ENCODE results near the genes ING4 and GNB3.

DNA sequence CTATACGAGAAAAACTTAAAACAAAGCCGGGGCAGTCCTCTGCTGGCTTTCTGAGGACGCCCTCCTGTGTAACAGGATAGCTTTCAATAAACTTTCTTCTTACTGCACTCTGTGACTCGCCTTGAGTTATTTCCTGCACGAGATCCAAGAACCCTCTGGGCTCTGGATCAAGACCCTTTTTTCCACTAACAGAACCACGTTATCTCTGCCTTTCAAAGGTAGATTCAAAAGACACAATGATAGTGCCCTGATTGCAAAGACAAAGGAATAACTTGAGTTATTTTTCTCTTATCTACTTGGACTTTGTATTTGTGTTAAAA, 12.6 kb upstream of the PLEKHG6 start:
- PRO-cap, 3 experiments: no peak in any of the 3 experiments
- RAMPAGE, long total RNA: no peak

DNA sequence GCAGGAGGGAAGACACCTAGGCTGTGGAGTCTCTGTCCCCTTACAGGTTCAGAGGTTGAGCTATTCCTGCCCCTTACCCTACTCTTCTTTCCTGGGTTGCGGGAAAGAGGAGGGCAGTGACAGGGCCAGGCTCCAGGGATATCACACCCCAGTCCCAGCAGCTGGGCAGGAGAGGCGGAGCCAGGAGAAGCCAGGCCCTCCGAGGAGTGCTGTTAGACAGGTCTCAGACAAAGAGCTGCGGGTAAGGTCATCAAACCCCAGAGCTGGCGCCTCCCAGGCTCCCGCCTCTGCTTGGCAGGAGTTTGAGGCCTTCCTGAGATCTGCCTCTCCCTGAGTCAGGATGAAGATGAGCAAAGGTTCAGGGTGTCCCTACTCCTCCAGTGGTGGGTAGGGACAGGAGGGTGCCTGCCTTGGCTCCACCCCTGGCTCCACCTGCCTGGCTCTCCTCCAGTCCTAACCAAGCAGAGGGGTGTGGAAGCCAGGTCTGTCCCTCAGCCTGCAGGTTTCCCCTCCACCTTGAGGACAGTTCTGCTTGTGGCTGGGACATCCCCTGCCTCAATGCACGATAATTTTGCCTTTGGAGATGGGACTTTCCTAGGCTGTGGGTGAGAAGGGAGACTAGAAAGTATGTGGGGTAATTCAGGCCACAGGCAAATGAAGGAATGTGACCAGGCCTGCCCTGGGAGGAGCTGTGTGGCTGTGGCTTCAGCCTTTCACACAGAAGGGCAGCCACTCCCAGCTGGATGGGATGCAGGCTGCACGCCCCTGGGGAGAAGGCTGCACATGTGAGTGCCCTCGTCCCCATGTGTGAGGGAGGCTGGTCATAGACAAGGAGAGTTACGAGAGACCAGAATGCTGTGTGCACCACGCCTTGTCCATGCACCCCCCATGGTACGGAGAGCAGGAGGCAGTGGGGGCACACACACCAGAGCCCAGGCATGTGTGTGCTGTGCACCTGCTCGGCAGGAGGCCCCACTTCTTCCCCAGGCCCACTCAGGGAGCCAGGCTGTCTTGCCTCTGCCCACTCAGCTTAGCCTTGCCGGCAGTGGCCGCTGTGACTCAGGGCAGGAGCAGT, 2.3 kb downstream of the PLEKHG6 start:
- PRO-cap, 3 experiments: no peak in any of the 3 experiments
- RAMPAGE, long total RNA: no peak

DNA sequence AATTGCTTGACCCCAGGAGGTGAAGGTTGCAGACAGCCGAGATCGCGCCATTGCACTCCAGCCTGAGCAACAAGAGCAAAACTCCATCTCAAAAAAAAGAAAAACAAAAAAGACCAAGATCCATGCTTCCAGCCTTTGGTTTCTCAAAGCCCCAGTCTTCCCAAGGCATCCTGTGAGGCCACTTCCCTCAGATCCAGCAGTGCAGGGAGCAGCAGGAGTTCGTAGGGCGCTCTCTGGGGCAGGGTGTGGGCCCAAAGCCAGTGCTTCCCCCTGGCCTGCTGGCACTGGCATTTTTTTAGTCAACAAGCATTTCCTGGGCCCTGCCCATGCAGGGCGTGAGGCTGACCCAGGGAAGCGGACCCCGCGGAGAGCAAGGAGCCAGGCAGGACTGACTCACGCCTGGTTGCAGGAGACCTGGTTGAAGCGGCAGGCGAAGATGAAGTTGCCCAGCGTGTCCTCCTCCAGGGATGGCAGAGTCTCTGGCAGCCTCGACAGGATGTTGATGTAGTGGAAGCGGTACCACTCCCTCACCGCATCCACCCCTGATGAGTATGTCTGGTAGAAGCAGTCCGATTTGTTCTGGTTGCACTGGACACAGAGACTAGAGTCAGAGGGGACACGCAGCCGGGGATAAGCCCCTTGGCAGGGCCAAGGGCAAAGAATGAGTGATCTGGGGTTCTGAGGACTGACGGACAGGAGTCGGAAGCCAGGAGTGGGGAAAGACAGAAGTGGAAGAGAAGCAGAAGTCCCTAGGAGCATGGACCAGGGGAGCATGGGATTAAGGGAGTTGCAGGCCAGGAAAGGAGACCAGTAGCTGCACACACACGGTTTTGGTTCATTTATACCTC, 13.5 kb downstream of the SCNN1A start:
- PRO-cap, 3 experiments: no peak in any of the 3 experiments
- RAMPAGE, long total RNA: no peak

- PRO-cap, 3 experiments: no peak in any of the 3 experiments
- RAMPAGE, long total RNA: no peak
Observed at GRCh38 chr12:6492760-6493130, 317 bp downstream of the MRPL51 start.

GRCh38 chr12:6507301-6508362, 13.7 kb downstream of the NCAPD2 start:
- PRO-cap, 3 experiments: no peak in any of the 3 experiments
- RAMPAGE, long total RNA: no peak

- PRO-cap, 3 experiments: no peak in any of the 3 experiments
- RAMPAGE, long total RNA: no peak
Observed at GRCh38 chr12:6538471-6538850, 4.1 kb downstream of the GAPDH start.

DNA sequence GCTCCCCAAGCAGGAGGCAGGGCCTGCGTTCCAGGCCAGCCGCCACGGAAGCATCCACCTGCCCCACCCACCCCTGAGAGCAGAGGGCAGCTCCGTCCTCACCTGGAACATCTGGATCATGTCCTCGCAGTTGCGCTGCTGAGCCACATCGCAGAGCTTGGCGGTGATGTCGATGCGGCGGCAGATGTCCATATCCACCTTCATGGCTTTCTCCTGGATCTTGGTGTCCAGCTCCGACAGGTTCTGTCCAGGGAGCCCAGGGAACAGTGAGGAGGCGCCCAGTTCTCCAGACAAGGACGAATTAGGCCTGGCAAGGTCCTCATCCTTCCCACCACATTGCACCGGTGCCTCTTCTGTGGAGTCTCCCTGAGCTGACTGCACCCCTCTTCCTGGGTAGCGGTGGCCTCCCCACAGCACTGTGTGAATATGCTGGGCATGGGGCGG, 6.2 kb downstream of the IFFO1 start:
- PRO-cap, 3 experiments: no peak in any of the 3 experiments
- RAMPAGE, long total RNA: no peak

GRCh38 chr12:6569191-6569735, 1.2 kb upstream of the NOP2 start:
- PRO-cap, 3 experiments: no peak in any of the 3 experiments
- RAMPAGE, long total RNA: no peak

DNA sequence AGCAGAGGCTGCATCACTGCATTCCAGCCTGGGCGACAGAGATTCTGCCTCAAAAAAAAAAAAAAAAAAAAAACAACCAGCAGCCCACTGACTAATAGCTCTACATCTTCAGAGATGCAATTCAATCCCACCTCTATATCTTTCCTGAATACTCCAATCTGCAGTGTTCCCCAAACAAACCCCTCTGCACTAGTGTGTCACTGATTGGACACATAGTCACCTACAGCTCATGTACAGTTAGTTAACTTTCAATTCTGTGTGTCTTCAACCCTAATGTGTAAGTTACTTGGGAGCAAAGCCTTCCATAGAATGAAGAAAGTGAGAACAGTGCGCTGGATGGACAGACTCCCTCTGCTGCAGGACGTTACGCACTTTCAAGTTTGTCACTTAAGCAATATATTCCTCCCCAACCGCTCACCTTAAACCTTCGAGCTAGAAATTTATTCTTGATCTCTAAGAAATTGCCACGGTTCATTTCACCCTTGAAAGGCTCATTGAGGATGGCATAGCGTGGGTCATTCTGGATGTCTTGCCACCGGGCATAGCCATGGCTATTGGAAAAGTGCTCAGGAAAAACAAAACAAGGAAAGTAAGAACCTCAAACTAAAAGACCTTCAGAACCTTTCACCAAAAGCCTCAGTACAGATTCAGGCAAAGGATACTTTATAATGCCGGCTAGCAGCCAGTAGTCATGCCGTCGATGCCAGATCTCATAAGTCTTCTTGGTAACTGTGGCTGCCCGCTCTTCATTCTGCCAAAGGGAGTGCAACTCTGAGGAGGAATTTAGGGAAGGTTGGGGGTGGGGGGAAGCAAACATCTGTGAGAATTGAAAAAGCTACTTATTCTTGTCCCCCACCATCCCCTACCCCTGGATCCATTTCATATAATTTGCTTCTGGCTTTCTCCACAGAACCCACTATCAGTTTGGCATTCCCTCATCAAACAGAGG, 9.6 kb upstream of the NOP2 start:
- PRO-cap, 3 experiments: no peak in any of the 3 experiments
- RAMPAGE, long total RNA: no peak

- PRO-cap, 3 experiments: no peak in any of the 3 experiments
- RAMPAGE, long total RNA: no peak
Observed at GRCh38 chr12:6582457-6583618, 14.7 kb upstream of the NOP2 start.

DNA sequence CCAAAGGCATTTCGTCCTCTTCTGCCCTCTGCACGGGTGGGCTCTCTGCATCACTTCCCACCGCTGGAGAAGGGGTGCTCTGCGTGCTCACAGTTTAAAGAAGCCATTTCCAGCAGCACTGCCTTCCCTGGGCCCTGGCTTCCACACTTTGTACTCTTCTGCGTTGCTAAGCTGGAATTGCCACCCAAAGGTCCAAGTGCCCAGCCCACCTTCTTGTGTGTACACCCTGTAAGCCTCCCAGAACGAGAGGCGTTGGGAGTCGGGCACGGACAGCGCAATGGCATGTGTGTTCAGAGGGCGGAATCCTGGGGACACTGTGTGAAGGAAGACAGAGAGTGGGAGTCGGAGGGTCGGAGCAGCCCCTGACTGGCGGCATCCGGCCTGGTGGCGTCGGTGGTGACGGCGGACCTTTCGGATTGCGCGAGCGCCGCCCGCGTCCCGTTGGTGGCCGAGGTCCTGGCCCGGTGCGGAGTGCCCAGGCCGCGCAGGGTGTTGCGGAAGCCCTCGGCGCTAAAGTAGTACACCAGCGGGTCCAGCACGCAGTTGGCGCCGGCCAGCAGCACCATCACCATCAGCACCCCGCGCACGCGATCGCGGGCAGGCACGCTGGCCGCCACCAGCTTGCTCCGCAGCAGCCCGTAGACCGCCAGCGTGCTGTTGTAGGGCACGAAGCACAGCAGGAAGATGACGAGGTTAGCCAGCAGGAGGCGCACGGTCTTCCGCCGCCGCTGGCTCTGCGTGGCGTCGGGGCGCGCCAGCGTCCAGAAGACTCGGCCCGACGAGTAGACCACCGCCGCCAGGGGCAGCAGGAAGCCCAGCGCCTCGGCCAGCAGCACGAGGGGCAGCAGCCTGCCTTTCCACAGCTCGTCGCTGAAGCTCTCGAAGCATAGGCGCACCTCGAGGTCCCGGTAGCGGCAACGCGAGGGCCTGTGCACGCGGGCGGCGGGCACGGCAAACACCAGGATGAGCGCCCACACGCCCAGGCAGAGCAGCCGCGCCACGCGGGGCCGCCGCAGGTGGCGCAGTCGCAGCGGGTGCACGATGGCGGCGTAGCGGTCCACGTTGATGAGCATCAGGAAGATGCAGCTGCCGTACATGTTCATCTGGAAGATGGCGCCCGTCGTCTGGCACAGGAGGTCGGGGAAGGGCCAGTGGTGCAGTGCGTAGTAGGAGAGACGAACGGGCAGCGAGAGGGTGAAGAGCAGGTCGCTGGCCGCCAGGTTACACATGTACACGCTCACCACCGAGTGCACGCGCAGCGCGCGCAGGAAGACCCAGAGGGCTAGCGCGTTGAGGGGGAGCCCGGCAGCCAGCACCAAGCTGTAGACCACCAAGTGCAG, 13.1 kb upstream of the CHD4 start:
- PRO-cap, 3 experiments: no peak in any of the 3 experiments
- RAMPAGE, long total RNA: no peak

DNA sequence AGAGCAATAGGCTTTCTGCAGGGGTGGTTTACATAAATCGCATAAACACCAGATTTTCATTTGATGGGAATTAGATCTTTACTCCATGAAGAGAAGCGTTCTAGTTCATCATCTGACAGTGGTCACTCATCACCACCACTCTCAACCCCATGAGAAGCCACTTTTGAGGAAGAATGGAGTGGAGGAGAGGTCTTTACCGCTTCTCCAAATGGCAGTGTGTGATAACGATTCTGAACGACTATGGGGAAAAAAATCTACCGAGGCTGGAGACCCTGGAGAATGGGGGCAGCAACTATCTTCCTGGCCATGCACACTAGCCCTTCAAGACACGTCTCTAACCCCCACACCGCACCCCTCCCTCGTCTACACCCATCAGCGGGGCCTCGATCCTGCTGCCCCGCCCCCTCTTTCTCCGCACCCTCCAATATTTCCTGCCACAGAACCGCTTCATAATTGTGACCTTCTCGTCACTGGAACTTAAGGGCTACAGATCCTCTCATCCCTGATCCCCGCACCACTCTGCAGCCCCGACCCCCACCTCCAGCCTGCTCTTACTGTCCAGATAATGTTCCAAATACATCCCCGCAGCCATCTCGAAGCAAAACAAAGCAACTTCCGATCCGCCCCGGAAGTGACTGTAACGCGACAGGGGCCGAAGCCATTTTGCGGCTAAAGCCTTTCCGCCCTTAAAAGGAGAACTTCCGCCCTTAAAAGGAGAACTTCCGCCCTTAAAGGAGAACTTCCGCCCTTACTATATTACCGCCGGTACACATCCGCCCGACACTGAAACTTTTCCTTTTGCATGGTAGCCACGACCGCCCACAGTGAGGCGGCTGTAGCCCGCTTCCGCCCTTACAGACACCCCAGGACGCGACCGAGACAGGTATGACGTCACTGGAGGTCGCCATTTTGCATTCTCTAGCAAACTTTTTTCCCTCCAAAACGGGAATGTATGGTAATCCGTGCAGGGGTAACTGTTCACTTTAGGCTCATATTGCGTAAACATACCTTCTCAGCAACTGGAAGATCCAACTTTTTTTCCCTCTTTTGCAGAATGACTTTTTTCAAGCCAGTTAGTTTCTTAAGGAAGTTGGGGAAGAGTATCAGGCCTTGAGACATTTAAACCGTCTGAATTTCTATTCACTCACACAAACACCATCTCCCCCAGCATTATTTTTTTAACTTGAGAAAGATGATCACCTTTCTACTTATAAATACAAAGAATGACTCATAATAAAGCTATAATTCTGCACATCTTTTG, at the start of gene ING4:
Gene ING4 (minus strand): TSS at position 610 of the 1,261 bp plus-strand sequence.
- PRO-cap, 3 experiments: peak in 1 of 3 experiments; most common plus-strand start position 780 of the sequence (in 1); most common minus-strand start position 605 of the sequence (in 1)
- RAMPAGE, long total RNA: start-site peak on the minus strand centred at position 609 of the sequence, 18 bp wide, 244 and 69 reads in 2 replicates

DNA sequence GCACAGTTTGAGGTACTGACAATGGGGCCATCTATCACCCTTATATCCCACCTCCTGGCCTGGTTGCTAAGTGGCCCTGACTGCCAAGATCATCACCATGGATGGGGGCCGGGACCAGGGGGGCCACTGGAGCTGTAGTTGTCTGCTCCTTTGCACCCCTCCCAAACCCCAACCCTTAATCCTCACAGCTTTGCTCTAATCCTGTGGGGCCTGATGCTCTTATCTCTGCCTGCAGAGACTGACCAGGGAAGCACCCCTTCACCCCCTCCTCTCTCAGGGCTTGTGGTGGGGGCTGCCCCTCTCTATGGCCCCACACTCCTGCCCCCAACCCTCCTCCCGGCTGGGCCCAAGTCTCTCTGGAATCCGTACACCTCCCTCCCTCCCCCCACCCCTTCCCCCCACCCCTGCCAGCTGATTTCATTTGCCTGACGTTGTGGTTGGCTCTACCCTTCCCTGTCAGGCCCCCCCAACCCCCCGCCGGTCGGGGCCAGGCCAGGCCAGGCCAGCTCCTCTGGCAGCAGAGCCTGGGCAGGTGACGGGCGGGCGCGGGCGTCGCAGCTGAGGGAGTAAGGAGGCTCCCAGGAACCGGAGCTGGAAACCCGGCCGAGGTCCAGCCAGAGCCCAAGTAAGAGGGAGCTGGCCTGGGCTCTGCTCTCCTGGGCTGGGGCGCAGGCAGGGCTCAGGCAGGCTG, at the start of gene GNB3:
Gene GNB3 (plus strand): TSS at position 517 of the 691 bp plus-strand sequence.
- PRO-cap, 3 experiments: no peak in any of the 3 experiments
- RAMPAGE, long total RNA: no peak

DNA sequence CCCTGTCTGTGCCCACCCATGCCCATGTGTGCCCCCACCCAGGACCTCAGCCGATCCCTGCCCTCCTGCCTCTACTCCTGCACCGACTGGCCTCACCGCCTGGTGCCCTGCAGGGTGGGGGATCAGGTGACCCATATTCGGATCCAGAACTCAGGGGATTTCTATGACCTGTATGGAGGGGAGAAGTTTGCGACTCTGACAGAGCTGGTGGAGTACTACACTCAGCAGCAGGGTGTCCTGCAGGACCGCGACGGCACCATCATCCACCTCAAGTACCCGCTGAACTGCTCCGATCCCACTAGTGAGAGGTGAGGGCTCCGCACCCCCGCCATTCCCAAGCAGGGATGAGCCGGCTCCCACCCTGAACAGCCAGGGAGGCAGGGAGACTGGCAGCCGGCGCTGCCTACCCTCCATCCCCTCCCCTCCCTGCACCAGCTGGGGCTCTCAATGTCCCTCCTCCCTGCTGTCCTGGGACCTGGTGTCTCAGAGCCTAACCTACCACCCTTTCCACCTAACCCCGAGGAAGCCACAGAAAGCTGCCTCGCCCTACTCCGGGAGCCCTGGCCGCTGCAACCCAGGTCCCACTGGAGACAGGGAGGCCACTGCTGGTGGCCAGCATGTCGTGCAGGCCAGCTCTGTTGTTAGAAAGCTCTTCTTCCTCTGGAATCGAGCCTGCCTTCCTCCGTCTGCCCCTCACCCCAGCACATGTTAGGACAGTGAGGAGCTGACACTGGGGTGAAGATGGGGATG, 889 bp downstream of the PTPN6 start:
- PRO-cap, 3 experiments: no peak in any of the 3 experiments
- RAMPAGE, long total RNA: no peak

DNA sequence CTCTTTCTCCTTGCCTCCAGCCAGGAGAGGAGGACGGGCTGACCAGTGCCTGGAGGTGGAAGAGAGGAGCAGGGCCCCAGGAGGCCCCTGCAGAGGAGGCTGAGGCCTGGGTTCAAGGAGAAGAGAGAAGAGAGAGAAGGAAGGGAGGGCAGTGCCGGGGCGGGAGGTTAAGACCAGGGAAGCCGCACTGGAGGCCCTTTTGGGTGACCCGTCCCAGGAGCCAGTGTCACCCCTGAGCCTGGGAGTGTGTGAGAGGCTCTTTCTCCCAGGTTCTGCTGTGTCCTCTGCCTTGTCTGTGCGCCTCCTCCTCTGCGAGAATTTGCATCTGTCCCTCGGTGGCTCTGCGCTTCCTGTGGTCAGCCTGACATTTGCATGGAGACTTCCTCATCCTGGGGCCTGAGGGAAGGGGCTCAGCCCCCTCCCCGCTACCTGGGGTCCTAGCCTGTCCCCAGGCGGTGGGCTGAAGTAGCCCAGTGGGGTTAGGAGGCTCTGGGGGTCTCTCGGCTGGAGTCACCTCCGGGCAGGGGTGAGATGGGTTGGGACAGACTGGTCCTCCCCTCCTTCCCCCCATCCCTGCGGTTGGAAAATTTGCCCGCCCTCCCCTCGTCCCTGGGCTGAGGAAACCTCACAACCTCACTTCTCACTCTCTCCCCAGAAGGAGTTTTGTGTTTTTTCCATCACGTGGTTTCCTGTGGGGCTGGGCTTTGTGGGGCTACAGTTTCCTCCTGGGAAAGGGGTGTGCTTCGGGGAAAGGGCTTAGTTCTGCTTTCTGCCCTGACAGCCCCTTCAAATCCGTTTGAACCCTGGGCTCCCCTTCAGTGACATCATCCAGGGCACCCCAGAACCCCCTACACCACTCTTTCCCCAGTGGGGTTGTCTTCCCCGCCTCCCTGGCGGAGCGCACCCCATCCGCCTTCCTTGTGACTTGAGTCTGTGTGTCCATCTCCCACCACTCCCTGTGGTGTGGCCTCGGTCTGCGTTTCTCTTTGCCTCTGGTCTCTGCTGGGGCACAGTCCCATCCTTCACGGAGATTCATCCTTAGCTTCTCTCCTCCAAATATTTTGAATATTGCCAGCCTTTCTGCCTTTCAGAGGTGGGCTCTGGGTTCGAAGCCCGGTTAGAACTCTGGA, 2.5 kb downstream of the PTPN6 start:
- PRO-cap, 3 experiments: no peak in any of the 3 experiments
- RAMPAGE, long total RNA: no peak

DNA sequence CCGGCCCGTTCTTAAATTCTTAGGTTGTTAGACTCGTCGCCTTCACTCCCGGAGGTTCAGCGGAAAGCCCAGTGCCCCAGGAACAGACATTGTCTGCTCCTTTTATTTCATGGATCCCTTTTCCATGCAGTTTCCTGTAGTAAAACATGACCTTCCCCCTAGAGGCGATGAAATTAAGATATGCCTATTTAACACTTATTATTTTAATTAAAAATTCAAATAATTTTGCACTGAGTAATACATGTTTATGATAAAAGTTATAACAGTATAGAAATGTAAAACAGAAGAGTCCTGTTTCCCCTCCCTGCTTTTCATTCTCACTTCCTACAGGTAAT, 682 bp upstream of the LPCAT3 start:
- PRO-cap, 3 experiments: peak in 2 of 3 experiments; most common plus-strand start position 45 of the sequence (in 2)
- RAMPAGE, long total RNA: no peak

GRCh38 chr12:7038001-7038646, 19.8 kb upstream of the LPCAT3 start:
- PRO-cap, 3 experiments: no peak in any of the 3 experiments
- RAMPAGE, long total RNA: no peak

DNA sequence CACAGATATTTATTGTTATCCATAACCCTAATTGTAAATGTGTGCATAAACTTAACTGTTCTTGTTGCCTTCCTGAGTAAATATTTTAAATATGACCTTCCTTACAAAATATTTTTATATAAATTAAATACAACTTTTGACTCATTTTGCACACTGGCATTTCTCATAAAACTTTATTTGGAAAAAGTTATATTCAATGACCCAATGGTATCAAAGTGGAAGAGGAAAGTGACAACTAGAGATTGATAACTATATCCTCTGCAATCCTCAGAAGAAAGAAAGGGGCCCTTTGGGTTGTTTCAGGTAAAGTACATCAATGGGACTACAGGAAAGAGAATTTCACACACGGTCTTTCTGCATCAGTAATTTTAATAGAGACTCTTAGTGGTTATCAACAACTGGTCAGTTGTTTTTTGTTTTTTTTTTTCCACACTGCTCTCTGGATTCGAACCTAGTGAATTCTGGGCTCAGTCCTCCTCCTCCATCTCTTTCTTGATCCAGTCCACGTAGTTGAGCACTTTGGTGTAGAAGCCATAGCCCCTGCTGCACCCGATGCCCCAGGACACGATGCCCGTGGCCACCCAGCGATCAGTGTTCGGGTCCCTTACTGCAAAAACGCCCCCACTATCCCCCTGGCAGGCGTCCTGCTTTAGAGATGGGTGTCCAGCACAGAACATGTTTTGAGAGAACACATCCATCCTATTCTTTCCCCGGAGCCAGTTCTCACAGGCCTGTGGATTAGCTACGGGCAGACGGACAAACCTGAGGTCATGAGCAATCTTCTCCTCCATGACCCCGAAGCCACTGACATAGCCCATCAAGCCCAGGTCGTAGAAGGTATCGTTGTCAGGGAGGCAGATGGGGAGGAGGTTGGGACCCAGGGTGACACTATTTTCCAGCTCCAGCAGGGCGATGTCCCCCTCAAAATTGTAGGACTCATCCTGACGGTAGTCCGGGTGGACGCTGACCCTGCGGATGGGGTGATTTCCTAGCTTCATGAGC, 11.9 kb downstream of the C1R start:
- PRO-cap, 3 experiments: no peak in any of the 3 experiments
- RAMPAGE, long total RNA: no peak

- PRO-cap, 3 experiments: no peak in any of the 3 experiments
- RAMPAGE, long total RNA: no peak
Observed at GRCh38 chr12:7111146-7111783, 2.3 kb upstream of the C1RL start.

DNA sequence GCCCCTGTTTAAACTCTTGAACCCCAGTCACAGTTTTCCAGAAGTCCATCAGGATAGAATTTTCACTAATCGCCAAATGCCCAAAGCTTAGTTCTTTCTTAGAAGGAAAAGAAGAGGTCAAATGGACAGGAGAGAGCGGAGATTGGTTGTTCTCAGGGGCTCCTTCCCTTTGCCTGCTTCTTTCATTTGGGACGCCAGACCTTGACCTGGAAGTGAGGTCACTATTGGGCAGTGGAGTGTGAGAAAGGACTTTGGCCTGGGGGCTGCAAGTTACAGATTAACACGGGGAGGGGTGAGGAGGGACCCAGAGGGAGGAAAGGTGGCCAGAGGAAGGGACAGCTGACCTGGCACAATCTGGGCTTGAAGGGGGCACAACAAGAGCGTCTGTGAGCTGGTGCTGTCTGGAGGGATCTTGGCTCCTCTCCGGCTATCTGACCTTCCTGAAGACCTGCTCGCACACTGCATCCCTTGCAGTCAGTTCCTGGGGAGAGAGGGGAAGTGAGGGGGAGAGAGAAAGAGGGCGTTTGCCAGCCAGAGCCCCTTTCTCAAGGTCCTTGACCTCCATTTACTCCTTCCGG, 4.9 kb downstream of the RBP5 start:
- PRO-cap, 3 experiments: no peak in any of the 3 experiments
- RAMPAGE, long total RNA: no peak

Measured in cerebellum (tissue), 5 donors.